H4 (cell line): ENCODE measurements around the gene KCNAB1.

DNA sequence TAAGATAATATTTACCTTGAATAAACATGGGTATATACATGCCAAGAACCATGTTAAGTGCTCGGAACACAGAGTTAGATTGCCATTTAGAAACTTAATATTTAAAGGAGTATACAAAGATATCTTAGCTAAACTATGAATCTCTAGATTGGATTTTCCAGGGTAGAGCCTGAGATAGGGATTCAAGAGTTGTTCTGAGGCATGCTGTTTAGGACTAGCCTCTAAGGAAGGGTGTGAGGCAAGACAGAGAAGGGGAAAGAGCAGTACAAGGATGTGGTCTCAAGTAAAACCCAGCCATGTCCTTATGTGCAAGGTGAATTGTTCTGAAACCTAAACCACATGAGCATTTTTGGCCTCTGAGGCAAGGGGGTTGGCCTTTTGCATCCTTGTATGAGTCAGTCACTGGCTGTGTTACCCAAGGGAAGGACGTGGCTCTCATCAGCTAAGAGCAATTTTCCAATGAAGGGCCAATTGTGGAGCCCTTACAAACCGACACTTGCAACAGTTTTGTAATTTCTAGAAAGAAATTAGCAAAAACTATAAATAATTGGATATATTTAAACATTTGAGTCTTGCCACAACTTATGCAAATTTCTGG lies 98.0 kb upstream of the P2RY1 start:
- RAMPAGE, long total RNA, result no peak

- RAMPAGE, long total RNA, result no peak
These were observed 4.8 kb downstream of the RAP2B start for GRCh38 chr3:153166661-153167446.

- RAMPAGE, long total RNA, result no peak
These were observed 59.7 kb downstream of the RAP2B start for GRCh38 chr3:153221523-153222244.

- RAMPAGE, long total RNA, result no peak
These were observed 462.2 kb downstream of the RAP2B start for GRCh38 chr3:153624099-153624724.

DNA sequence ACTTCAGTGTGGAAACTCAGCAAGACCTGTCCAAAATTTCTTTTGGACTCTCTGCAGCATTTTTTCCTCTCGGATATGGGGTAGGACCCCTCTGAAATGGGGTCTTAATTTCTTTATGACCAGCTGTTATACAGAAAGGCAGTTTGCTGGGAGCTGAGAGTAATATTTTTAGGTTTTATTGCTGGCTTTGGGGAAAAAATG lies 143.5 kb upstream of the ARHGEF26 start:
- RAMPAGE, long total RNA, result no peak

DNA sequence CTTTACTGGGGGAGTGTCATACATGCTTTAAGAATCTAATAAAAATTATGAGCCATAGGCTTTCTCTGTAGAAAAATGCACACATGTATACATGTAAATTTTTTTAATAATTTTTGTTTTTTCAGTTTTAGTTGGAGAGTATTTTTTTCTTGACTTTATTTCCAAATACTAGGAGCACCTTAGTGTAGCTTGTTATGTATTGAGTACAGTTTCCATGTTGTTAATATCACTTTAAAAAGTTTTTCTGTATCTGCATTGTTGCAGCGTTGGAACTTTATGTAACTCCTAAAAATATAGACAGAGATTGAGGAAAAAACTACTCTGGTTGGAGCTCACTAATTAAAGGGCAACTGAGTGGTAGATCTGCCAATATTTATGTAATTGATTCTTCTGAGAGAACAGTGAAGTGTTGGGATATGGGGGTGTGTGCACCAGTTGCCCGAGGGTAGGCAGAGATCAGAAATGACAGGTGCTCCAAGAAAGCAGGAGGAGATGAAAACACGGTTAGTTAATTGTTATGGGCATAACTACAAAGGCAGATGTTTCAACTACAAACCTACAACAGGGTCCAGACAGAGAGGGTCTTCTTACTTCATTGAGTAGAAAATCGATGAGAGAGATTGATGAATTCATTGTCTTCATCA lies 17.1 kb downstream of the ARHGEF26 start:
- RAMPAGE, long total RNA, result no peak

- RAMPAGE, long total RNA, result no peak
These were observed 3.5 kb upstream of the MME start for GRCh38 chr3:155076530-155077037.

GRCh38 chr3:155354704-155355031 lies 61.2 kb upstream of the STRIT1 start:
- RAMPAGE, long total RNA, result no peak

DNA sequence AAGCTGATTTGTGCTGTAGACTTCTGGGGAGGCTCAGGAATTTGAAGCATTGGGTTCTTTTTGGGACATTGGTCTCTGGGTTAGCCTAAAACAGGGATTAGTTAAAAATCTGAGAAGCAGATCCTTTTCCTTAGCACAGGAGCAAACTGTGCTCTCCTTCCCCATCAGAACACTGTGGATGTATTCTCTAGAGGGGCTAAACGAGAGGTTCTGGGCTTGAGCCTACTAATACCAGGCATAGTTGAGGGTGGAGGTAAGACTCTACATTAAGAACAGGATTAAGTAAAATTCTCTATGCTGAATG lies 42.3 kb downstream of the GMPS start:
- RAMPAGE, long total RNA, result no peak

DNA sequence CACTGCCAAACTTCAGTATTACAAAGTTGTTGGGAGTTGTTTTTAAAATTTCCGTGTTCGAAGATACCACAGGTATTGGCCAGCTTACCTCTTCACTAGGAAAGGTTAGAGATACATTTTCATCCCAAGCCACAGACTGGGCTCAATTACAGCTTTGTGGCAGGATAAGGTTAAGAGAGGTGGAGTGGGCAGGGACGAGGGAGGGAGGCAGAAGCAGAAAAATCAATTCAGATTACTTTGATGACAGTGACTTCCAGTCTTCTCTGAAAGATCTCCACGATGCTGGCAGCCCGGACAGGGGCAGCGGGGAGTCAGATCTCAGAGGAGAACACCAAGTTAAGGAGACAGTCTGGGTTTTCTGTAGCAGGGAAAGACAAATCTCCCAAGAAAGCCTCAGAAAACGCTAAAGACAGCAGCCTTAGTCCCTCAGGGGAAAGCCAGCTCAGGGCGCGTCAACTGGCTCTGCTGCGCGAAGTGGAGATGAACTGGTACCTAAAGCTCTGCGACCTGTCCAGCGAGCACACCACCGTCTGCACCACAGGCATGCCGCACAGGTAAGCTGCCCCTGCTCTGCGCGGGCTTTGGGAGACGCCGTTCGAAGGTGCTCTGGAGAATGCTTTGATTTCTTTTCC lies at the start of gene KCNAB1:
KCNAB1 (plus strand) TSS at position 246 of the 632 bp plus-strand sequence.
- RAMPAGE, long total RNA, result no peak

- RAMPAGE, long total RNA, result no peak
These were observed 6.6 kb downstream of the KCNAB1 start for GRCh38 chr3:156126993-156127368.

- RAMPAGE, long total RNA, result no peak
These were observed 97.2 kb downstream of the KCNAB1 start for GRCh38 chr3:156217411-156218105.

- RAMPAGE, long total RNA, result no peak
These were observed 3.3 kb downstream of the SSR3 start for GRCh38 chr3:156551572-156552147.

GRCh38 chr3:157092078-157092865 lies 67.7 kb downstream of the CCNL1 start:
- RAMPAGE, long total RNA, result no peak

DNA sequence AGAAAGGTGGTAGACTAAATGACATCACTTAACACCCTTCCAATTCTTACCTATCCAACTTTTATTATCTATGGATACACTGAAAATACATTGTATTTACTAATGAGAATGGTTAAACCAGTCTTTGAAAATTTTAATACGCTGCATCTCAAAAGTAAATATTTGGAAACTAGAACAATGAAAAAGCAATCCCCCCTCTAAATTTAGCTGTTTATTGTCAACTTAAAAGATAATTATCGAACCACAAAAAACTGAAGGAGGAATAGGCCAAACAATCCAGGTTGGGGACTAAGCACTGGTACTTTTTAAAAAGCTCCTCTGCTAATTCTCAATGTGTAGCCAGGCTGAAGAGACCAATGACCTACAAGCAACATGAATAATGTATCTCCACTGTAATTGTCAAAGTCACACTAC lies 3.6 kb downstream of the CCNL1 start:
- RAMPAGE, long total RNA, result no peak

- RAMPAGE, long total RNA, result no peak
These were observed 3.1 kb downstream of the CCNL1 start for GRCh38 chr3:157156925-157157263.

- RAMPAGE, long total RNA, result no peak
These were observed 7.4 kb upstream of the CCNL1 start for GRCh38 chr3:157167350-157167811.

- RAMPAGE, long total RNA, result no peak
These were observed 22.9 kb upstream of the PTX3 start for GRCh38 chr3:157413793-157414089.

DNA sequence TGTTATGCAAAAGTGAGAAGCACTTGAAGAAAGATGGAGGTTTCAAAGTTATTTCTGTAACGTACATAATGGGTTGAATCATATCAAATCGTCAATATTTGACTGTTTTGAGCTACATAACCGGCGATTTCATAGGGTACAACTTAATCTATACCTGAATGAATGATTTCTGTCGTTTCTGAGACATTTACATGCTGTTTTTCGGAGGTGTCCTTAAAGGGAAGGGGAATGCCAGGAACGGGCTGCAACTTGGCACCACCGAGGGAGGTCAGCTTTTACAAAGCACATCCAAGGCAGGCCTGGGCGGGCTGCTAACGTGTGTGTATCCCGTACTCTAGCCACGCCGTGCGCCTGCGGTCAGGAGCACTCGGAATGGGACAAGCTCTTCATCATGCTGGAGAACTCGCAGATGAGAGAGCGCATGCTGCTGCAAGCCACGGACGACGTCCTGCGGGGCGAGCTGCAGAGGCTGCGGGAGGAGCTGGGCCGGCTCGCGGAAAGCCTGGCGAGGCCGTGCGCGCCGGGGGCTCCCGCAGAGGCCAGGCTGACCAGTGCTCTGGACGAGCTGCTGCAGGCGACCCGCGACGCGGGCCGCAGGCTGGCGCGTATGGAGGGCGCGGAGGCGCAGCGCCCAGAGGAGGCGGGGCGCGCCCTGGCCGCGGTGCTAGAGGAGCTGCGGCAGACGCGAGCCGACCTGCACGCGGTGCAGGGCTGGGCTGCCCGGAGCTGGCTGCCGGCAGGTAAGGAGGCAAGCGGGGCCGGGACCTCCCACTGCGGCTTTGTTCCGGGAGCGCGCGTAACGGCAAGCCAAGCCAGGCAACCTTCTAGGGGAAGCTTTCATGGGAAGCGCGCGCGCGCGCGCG lies 756 bp downstream of the PTX3 start:
- RAMPAGE, long total RNA, result no peak

DNA sequence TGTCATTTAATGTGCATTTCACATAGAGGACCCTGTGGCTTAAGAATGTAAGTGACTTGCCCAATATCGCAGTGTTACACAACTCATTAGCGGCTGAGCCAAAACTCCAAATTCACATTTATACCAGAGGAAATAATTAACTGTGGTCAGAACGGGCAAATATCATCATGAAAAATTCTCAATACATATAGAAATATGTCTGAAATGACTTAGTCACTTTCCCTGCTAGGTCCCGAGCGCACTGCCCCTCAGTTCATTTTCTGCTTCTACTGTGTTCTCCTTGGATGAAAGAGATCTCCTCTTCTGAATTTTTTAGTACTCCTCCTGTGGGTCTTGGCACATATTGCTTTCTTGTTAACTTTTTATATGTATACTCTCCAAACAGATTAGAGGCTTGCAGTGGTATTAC lies 33.0 kb downstream of the PTX3 start:
- RAMPAGE, long total RNA, result no peak